Colon Carcinoma Metastatic in the Brain (tissue), 2 donors: ENCODE data around the genes VPS35L, GP2, CRYM, METTL9 and OTOA.

GRCh38 chr16:19439638-19440493 is 22.2 kb downstream of the TMC5 start:
- PRO-cap, 2 experiments = no peak in any of the 2 experiments

DNA sequence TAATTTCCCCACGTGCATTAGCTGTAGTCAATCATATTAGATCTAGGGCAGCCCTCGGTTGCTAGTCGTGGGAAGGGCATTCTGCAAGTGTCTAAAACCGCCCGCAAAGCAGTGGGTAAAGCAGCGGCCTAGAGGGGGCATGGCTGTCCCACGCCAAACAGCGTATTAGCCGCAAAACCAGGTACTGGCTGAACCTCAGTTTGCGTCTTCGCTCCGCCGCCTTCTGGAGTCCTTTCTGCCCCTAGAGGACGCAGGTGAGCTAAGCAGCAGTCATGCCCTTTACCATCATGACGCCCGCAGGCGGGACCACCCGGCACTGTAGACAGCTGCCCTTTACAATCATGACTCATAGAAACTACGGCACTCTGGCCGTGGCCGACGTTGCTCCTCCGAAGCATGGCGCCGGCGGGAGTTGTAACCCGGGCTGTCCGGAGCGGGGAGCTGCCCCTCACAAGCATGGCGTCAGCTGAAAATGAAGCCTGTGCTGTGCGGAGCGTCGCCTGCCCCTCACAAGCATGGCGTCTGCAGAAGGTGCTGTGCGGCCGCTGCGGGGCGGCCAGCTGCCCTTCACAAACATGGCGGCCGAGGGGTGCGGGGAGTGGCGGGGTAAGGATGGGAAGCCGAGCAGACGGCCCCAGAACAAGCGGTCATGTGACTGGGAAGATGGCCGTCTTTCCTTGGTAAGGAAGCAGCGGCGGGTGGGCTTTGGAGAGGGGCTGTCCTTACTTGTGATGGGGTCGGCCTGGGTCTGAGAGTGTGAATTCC is at the start of gene VPS35L:
Gene VPS35L, plus strand, starts transcription at position 637 of the 765 bp plus-strand sequence.
- PRO-cap, 2 experiments = peak in 2 of 2 experiments; most common plus-strand start position 364 of the sequence (in 1); most common minus-strand start position 237 of the sequence (in 2)

DNA sequence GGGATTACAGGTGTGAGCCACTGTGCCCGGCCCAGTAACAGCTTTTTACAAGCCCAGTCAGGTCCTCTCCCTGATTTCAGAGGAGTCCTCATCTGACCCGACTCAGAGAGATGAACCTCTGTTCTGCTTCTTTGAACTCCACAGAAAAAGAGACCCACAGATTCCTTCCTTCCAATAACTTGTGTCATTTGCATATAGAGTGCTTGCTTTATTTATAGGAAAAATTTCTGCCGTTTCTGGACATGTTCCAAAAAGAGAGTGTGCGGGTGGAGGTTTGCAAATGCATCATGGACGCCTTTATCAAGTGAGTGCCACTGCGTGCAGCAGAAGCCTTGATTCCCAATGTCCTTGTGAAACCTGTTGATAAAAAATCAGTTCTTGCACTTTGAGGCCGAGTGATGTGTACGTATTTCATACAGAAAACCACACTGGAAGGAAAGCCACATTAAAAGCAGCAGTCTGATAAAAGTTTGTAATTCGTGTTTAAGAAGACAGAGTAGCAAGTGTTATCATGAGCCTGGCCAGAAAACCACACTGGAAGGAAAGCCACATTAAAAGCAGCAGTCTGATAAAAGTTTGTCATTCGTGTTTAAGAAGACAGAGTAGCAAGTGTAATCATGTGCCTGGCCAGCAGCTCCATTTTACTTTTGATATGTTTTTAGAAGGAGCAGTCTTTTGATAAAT is 78.1 kb downstream of the KNOP1 start:
- PRO-cap, 2 experiments = no peak in any of the 2 experiments

GRCh38 chr16:20327397-20328270 is at the start of gene GP2:
Gene GP2 (minus strand): TSS chr16:20327513.
- PRO-cap, 2 experiments = no peak in any of the 2 experiments

DNA sequence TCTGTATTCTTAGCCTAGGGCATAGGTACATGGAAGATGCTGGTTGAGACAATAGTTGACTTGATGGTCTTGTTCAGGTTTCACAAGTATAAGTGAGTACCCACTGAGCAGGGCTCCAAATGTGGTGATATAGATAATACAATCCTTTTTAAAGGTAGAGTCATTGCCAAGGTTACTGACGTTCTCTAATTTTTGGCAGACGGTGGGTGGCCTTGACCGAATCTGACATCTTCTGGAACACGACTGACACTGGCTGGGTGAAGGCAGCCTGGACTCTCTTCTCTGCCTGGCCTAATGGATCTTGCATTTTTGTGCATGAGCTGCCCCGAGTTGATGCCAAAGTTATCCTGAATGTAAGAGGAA is 14.4 kb downstream of the ACSM5 start:
- PRO-cap, 2 experiments = no peak in any of the 2 experiments

- PRO-cap, 2 experiments = no peak in any of the 2 experiments
Measured at GRCh38 chr16:20851322-20852067, 45.2 kb downstream of the REXO5 start.

DNA sequence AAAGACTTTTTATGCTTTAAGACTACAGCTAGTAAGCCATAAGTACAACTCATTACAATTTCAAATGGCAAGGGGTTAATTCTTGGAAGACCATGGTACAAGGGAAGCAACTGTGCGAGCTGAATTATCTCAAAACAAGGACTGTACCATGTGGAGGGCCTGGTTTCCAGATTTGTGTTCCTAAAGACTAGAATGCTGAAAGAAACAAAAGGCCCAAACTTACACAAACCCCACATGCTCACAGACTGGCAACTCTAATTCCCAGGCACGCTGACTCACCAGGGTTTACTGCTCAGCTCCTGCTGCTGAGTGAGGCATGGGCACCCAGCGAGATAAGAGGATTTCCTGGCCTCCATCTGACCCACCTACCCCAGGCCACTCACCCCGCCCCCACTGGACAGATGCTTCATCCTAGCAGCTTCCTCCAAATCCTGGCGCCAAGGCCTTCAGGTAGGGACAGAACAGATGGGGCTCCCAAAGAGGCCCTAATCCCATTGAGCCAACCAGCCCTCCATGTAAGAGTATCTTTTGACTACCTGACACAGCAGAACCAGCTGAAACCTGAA is 34.0 kb downstream of the DCUN1D3 start:
- PRO-cap, 2 experiments = no peak in any of the 2 experiments

DNA sequence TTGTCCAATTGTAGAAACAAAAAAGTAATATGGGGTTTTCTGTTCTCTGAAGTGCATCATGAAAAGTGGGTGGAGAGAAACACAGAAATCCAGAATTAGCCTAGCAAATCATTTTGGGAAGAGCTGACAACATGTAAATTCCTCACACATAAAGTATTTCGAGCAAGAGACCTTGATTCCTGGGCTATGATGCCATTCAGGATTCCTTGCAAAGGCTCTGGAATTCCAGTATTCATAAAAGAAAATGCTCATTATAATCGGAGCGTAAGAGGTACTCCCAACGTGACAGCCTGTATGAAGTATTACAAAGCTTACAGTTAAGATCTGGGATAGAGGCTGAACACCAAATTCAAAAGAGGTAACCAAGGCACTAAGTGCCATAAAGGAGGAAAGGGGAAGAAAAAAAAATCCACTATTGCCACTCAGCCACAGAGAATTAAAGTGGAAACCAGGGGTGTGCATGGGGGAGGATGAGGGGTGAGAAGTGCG is 975 bp downstream of the DCUN1D3 start:
- PRO-cap, 2 experiments = no peak in any of the 2 experiments

- PRO-cap, 2 experiments = no peak in any of the 2 experiments
Measured at GRCh38 chr16:20929882-20930362, 29.4 kb downstream of the LYRM1 start.

DNA sequence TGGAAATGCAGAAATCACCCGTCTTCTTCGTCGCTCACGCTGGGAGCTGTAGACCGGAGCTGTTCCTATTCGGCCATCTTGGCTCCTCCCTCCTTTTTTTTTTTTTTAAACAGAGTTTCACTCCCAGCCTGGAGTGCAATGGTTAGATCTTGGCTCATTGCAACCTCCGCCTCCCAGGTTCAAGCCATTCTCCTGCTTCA is 102.1 kb downstream of the DNAH3 start:
- PRO-cap, 2 experiments = no peak in any of the 2 experiments

GRCh38 chr16:21100410-21100801 is 50.2 kb downstream of the DNAH3 start:
- PRO-cap, 2 experiments = no peak in any of the 2 experiments

GRCh38 chr16:21277855-21278905 is at the start of gene CRYM:
Gene CRYM (minus strand): TSS chr16:21278290.
- PRO-cap, 2 experiments = peak in 2 of 2 experiments; most common minus-strand start chr16:21278290 (in 1)

DNA sequence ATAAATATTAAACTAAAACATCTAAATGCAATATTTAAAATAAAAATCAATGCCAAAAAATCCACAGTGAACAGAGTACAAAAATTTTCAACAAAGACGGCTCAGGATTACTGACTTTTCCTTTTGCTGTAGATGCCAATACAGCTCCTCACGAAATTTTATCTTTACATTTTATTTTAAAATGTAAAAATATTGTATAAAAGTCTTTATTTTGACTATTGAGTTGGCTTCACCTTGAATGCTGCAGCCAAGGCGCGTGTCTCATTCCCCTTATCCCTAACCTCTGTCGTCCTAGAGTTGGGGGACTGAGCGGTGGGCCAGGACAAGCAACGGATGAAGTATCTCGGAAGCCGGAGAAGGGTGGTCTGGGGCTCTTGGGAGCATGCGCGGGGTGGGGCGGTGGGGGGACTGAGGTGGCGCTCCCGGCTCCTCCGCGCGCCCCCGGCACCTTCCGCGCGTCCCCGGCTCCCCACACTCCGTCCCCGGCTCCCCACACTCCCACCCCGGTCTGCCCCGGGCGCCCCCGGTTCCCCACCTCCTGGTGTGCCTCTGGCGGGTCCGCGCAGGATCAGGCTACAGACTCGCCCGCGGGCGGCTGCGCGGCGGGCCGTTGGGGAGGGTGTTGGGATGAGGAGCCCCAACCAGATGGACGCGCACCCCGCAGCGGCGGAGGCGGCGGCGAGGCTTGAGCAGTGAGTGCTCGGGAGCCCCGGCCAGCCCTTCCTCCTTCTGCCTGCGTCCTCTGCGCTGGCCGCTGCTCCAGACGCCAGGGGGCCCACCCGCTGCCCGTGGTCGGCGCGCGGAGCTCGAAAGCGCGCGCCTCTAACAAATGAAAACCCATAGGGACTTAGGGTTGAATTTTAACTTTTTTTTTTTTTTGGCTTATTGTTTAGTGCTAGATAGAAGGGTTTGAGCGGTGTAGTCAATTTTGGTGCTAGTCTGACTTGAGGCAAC is 5.5 kb upstream of the CRYM start:
- PRO-cap, 2 experiments = no peak in any of the 2 experiments

DNA sequence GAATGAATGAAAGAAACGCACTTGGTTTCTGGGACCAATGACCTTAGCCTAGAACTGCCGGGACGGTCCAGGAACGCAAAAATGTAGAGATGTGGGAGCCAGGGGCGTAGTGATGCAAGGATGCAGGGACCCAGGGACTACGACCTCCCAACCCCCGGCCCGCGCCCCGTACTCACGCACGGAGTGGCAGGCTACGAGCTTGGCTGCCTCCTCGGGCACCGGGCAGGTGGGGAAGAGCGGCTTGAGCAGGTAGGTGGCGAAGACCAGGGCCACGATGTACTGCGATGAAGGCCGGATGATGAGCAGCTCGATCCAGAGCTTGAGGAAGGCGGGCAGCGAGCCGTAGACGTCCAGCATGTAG is 79.7 kb upstream of the METTL9 start:
- PRO-cap, 2 experiments = no peak in any of the 2 experiments

DNA sequence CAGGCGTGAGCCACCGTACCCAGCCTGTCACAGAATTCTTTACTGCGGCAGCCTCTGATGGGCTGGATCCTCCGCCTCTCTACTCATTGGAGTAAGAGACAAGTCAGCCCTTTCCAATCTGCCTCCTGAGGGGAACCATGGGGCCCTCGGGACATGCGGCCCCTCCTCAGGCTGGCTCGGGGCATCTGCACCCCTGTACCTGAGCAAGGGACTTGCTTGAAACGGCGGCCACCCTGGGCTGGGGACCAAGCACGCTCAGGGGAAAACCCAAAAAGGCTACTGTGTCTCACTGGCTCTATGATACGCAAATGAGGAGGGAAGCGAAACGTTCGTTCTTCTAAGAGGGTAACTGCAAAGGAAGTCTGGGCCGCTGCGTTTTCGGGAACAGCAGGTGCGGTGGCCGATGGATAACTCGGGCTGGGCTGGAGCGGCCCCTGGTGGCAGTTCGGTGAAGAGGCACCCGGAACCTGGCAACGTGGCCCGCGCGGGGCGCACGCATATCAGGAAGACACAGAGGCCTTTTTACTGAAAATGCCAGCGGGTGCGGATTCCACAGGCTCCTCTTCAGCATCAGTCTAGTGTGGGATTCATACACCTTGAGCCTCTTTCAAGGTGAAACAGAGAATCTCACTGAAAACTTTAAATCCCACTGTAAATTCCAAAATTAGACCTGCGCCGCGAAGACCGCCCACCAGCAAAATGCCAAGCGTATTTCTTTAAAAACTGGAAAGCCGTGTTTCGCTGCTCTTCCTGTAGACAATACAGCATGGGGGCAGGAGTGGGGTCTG is 44.6 kb upstream of the METTL9 start:
- PRO-cap, 2 experiments = no peak in any of the 2 experiments

- PRO-cap, 2 experiments = peak in 2 of 2 experiments; most common plus-strand start chr16:21599601 (in 2); most common minus-strand start chr16:21599385 (in 2)
Measured at GRCh38 chr16:21599275-21599920, at the start of gene METTL9. Gene METTL9 (plus strand): TSS chr16:21599577.

GRCh38 chr16:21629514-21630023 is 22.8 kb downstream of the IGSF6 start:
- PRO-cap, 2 experiments = no peak in any of the 2 experiments

DNA sequence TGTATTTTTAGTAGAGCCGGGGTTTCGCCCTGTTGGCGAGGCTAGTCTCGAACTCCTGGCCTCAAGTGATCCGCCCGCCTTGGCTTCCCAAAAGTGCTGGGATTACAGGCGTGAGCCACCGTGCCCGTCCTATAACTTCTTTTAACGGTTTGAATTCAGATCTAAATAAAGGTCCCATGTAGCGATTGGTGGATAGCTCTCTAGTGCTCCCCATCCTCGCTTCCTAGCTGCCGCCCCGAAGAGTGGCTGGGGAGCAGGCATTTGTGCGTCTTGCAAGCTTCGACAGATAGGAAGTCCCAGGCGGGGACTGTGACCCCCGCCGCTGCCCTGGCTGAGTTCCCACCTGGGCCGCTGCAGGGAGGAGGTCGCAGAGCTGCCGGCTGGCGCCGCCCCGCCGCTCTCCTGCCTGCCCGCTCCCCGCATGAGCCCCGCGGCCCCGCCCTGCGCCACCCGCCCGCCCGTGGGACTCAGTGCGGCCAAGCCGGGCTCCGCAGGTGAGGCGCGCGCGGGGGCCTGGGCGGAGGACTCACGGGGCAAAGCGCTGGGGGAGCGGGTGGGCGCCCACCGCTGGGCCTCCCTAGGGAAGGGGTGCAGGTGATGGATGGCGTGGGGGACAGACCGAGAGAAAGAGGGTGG is at the start of gene OTOA:
Gene OTOA, plus strand, starts transcription at position 230 of the 636 bp plus-strand sequence.
- PRO-cap, 2 experiments = no peak in any of the 2 experiments

DNA sequence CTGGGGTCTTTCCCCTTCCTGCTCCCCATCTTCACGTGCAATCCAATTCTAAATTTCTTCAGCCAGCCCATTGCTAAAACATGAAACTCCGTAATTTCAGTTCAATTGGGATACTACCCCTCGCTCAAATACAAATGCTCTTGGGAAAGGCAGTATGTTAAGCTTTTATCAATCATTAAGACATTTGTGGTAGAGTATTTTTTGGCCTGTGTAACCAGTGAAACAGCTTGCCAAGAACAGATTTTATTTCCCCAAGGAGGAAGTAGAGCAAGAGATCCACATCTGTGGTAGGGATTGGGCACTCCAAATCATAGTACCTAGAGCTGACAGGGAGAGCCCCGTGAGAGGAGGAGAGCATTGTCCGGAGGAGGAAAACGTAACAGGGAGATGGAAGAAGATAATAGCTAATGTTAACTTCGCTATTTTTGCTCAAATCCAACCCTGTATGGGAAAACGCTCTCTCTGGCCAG is 21.4 kb upstream of the VWA3A start:
- PRO-cap, 2 experiments = no peak in any of the 2 experiments

DNA sequence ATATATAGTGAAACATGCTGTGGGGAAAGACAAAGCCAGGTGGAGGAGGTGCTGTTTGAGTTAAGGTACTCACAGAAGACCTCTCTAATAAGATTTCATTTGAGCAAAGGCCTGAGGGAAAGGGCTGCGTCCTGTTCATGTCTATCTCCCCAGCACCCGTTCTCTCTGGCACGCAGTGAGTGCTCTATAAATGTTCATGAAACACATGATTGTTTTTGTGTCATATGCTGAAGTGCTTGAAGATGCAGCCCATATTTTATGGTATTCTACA is 942 bp downstream of the VWA3A start:
- PRO-cap, 2 experiments = no peak in any of the 2 experiments